GM19239 (cell line): ENCODE data around the genes CXCL6 and AREG.

- RRBS: no CpG with 5 or more reads among the region's 1 CpG
Measured at GRCh38 chr4:73741120-73741547, 765 bp downstream of the CXCL8 start.

- RRBS: 11% methylated on average over 9 of the region's 42 CpGs
Measured at GRCh38 chr4:73836174-73837397, at the start of gene CXCL6. CXCL6 (plus strand) TSS chr4:73836678.

DNA sequence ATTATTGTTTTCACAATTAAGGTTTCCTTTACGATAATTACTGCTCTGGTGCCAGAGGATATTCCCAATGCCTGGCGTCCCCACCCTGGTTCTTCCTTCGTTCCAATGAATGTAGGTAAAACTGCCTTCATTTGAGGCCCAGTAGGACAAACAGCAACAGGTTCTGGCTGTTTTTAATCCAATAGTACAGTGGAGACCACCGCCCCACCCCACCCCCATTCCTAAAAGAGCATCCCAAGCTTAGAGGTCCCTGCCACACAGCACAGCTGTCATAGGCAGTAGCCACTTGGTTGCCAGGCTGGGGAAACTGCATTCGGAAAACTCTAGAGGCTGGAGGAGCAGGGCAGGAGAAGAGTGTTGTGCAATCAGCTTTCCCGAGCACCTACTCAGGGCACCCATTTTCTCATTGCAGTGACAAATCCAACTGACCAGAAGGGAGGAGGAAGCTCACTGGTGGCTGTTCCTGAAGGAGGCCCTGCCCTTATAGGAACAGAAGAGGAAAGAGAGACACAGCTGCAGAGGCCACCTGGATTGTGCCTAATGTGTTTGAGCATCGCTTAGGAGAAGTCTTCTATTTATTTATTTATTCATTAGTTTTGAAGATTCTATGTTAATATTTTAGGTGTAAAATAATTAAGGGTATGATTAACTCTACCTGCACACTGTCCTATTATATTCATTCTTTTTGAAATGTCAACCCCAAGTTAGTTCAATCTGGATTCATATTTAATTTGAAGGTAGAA lies 1.1 kb downstream of the CXCL1 start:
- RRBS: no CpG with 5 or more reads among the region's 7 CpGs

DNA sequence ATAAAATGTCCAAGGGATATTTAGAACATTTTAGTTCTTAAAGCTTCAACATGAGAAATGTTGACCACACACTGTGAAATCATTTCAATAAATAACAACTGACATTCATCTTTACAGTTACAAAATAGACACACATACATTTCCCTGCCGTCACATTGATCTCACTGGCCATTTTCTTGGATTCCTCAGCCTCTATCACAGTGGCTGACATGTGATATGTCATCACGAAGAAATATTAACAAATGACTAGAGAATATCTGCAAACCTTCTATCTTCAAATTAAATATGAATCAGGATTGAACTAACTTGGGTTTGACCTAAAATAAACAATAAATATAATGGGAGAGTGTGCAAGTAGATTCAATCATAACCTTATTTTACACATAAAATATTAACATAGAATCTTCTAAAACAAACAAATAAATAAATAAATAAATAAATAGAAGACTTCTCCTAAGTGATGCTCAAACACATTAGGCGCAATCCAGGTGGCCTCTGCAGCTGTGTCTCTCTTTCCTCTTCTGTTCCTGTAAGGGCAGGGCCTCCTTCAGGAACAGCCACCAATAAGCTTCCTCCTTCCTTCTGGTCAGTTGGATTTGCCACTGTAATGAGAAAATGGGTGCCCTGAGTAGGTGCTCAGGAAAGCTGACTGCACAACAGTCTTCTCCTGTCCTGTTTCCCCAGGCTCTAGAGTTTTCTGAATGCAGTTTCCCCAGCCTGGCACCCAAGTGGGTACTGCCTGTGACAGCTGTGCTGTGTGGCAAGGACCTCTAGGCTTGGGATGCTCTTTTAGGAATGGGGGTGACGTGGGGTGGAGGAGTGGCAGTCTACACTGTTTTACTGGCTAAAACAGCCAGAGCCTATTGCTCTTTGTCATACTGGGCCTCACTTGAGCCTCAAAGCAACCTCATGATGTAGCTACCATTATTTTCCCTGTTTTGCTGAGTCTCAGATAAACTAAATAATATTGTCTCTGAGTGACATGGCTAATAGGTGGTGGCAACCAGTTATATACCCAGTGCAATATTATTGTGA lies 1.5 kb downstream of the CXCL2 start:
- RRBS: no CpG with 5 or more reads among the region's 4 CpGs

GRCh38 chr4:74104345-74104538 lies 5.2 kb upstream of the CXCL2 start:
- RRBS: no CpG with 5 or more reads among the region's 3 CpGs

DNA sequence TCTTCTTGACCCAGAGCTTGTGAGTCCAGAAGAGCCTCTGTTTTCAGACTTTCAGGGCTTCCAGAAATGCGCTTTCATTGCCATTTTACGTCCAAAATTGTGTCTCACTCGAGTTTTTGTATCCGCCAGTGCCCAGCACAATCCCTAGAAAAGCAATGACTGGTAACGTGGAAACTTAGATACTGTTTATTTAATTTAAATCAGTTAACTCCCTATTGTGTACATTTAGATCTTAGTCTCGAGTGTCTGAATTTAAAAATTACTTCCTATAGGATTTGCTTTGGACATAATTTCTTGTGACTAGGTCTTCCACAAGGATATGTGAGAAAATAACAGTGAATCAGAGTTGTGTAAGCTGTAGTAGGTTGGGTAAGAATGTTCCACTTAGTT lies 1.0 kb downstream of the MTHFD2L start:
- RRBS: no CpG with 5 or more reads among the region's 6 CpGs

DNA sequence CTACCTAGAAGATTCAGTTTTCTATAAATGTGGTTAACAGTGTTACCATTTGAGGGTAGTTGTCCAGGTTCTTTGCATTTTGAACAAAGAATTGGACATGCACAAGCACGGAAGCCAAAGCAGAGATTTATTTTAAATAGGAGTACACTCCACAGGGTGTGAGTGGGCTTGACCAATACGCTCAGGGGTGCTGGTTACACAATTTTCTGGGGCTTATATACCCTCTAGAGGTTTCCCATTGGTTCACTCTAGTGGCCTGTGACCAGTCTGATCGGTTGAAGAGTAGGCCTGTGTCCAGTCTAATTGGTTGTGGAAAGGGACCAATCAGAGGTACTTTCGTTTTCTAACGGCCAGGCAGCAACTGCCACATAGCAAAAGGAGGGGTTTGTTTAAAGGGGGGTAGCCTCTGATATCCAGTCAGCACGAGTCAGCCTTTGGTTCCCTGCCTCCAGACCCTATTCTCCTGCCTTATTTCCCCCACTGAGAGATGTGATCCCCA lies 11.4 kb upstream of the AREG start:
- RRBS: no CpG with 5 or more reads among the region's 6 CpGs

DNA sequence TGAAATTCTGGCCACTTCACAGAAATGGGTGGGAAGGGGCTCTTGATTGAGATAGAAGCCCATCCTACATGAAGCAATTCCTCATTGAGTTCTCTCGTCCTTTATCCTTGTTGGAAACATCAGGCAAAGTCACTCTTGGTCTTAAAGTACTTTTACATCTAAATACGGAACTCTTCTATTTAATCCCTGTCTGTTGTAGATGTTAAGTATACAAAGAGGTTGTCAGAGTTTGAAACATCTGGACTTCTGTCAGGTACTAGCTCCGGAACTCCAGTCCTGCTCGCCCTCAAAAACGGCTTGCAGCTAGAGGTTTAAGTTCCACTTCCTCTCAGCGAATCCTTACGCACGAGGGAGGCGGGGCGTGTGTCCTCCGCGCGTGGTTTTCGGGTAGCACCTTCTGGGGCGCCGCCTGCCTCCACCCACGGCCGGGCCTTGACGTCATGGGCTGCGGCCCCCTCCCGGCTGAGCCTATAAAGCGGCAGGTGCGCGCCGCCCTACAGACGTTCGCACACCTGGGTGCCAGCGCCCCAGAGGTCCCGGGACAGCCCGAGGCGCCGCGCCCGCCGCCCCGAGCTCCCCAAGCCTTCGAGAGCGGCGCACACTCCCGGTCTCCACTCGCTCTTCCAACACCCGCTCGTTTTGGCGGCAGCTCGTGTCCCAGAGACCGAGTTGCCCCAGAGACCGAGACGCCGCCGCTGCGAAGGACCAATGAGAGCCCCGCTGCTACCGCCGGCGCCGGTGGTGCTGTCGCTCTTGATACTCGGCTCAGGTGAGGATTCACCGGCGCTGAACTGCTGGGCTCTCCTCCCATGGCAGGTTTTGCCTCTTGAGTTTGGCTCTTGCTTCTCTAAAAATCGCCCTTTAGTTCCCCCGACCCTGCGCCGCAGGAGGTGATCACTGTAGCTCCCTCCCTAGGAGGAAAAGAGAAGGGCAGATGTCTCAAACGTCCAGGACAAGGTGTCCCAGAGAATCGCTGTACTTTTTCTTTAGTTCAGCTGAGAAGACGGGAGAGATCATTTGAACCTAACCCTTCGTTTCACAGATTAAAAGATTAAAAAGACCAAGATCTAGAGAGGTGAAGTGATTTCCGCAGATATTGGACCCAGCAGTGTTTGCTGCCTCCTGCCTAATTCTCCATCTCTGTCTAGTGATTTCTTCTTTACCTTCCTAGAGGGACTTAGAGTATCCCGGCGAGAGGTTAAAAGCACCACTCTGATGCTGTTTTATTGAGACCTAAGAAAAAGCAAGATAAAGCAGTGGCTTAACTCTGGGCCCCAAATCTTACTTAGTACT lies at the start of gene AREG:
Gene AREG, plus strand, starts transcription at position 499 of the 1,293 bp plus-strand sequence.
- RRBS: no CpG with 5 or more reads among the region's 71 CpGs

- RRBS: no CpG with 5 or more reads among the region's 4 CpGs
Measured at GRCh38 chr4:74505624-74505936, 60.6 kb downstream of the AREG start.

DNA sequence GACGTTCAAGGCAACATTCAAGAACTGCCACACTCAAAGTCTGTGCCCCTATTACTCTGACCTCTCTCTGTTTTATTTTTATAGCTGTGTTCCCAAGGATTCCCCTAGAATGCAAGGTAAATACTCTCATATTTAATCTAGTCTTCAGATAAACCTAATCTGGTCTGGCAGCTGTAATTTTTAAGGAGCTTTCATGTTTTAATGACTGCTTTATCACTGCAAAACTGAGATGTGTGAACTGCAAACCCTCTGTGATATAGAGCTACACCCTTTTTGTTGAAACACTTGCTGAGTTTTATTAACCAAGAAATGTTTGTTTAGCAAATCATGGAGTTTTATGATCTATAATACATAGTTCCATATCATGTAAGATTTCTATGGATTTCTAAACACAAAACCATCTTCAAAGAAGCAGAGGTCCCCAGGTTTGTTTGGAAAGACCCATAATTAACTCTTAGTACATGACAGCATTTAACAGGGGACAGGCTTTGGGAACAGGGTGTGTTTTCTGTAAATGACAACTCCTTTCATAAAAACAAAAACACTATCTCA lies 126.4 kb downstream of the BTC start:
- RRBS: no CpG with 5 or more reads among the region's 1 CpG

DNA sequence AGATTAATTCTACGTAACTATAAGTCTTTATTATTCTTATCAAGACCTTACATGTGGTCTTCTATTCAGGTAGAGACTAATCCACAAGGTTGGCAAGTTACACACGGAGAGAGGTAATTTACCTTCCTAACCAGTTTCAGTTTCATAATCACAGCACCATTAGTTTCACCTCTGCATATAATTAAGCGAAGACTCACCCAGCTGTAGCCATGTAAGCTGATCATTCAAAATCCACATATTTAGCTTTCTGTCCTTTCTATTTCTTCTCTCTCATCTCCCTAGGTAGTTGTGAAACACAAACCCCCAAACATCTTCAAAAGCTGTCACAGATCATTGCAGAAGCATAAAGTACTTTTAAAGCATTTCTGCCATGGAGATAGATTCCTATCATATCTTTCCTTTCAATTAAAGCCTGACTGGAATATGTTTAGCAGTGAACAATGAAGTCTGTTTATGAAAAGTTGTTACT lies 78.5 kb downstream of the BTC start:
- RRBS: no CpG with 5 or more reads among the region's 3 CpGs

GRCh38 chr4:75327557-75327983 lies 186.6 kb downstream of the RCHY1 start:
- RRBS: no CpG with 5 or more reads among the region's 1 CpG

GRCh38 chr4:75707946-75708502 lies 16.4 kb upstream of the USO1 start:
- RRBS: no CpG with 5 or more reads among the region's 3 CpGs

GRCh38 chr4:75844039-75844942 lies 58.0 kb downstream of the PPEF2 start:
- RRBS: no CpG with 5 or more reads among the region's 7 CpGs

- RRBS: no CpG with 5 or more reads among the region's 2 CpGs
Measured at GRCh38 chr4:75845773-75846127, 56.5 kb downstream of the PPEF2 start.

DNA sequence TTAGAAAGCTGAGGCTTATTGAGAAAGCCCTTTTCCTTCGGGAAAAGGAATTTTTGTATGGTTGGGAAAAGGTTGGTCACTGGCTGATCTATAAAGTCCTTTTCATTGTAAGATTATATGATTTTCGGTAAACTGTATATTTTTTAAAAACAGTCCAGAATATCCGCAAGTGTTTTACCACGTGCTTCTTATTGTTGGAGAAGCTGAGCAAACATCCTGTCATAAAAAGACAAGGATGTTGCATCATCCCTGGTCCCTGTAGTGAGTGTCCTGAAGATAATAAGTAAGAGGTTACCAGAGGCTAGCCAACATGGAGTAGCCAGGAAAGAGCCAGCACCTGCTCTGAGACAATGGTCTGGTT lies 5.2 kb downstream of the CXCL9 start:
- RRBS: no CpG with 5 or more reads among the region's 4 CpGs

DNA sequence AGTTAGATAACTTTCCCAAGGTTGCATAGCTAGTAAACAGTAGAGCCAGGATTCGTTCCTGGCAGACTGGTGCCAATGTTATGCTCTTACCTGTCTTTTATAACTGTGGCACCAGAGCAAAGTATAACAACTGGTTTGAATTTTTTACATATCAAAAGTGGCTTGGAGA lies 15.7 kb upstream of the FAM47E start:
- RRBS: no CpG with 5 or more reads among the region's 1 CpG

DNA sequence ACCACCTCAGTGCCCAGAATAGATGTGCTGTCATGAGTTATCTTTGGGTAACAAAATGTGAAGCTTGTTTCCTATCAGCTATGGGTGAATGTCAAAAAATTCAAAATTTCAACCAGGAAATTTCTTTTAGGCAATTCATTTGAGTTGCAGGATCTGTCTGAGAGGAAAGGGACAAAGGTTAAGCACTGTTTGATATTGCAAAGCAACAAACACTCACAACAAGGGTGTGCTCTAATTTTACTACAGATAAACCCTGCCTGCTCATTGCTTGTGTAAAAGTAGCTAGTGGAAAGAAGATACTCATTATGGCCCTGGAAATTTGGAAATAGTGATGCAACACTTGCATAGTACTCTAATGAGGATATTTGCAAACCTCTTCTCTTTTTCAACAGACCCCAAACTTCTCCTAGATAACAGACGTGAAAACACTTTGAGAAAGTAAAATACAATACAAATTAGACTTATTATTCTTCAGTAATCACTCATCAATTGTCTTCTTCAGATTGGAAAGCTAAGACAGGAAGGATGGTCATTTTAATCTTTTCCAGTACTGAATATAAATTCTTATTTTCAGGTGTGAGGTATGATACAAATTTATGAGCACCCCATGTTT lies 27.1 kb downstream of the FAM47E start:
- RRBS: no CpG with 5 or more reads among the region's 1 CpG

GRCh38 chr4:76307002-76307109 lies 323 bp downstream of the STBD1 start:
- RRBS: no CpG with 5 or more reads among the region's 4 CpGs

DNA sequence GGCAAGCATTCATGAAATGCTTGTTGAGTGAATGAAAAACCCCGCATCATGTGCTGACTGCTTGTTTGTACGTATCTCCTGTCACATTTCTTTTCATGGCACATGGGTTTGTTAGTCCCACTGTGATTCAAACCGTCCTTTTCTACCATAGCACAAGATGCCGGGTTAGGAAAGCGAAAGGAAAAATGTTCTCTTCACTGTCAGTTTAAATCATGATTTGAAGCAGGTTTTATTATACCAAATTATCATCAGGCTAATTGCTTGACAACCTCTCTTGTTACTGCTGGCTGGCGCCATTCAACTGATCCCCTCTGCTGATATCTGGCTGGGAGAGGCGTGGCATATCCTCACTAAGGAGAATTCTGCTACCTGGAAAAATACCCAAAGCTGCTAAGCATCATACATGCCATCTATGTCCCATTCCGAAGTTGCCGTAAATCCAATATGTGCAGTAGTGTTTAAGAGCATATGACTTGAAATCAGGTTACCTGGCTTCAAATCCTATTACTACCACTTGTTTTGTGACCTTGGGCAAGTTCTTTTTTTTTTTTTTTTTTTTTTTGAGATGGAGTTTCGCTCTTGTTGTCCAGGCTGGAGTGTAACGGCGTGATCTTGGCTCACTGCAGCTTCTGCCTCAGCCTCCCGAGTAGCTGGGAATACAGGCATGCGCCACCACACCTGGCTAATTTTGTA lies 145.0 kb downstream of the SHROOM3 start:
- RRBS: no CpG with 5 or more reads among the region's 14 CpGs